Cardiac atrium fibroblast (primary cell): ENCODE measurements around the genes PDCL2 and SRP72.

GRCh38 chr4:52862387-52863053, 403 bp downstream of the RASL11B start:
- RAMPAGE, long total RNA: no peak

- RAMPAGE, long total RNA: no peak
These were observed 77.2 kb downstream of the RASL11B start for GRCh38 chr4:52939201-52939770.

DNA sequence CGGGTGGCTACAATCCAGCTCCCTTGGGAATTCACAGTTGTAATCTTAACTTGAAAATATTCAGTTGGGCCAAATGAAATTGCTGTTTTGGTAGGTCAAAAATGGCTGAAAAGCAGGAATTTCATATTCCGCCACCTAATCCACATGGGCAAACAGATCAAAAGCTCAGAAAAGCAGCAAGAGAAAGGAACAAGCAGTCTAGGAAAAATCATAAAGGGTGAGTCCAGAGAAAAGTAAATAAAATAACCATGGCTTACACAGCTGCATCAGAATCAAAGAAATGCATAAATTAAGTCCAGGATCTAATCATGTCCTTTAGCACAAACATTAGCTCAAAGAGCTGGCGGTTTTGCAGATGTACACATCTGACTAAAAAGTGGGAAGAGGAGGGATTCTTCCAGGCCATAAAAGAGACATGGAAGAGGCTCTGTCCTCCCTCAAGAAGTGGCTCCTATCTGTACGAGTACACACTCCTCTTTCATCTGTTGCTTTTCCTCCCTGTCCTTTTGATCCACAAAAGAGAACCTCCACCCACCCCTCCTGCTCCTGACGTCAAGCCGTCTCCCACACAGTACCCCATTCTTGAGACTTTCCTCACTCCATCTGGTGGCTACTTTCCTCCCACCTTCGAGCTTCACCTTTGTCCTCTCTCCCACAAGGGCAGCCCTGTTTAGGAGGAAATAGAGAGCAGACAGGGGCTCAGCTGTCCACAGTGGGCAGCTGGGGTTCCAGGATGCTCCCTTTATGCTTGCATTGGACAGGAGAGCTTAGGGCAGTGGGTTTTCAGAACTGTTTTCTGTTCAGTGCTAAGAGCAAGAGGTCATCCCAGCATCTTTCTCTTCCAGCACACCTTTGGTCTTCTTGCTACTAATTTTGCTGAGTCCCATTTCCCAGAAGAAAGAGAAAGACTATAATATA, 92.6 kb downstream of the RASL11B start:
- RAMPAGE, long total RNA: no peak

DNA sequence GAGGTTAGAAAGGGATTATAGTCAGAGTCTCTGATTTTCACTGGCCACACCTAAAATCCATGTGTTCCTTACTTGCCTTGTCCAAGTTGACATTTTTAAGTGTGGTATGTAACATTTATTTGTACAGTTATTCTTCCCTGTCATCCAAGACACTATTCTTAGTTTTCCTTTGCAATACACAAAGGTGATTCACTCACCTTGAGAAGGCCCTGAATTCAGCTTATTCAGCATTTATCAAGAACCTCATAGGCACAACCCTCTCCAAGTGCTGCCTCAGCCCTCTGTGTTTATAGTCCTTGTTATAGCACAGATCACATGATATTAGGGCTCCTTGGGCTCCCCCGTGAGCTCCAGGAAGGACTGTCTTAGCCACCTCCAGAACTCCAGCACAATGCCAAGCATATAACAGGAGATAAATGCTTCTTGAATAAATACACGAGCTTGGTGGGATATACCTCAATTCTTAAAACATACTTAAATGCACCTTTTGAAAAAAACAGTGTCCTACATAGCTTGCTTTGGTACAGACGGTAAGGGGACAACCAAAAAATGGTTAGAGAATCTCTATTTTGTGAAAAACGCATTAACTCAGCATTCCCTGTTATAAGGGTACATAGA, 152.3 kb downstream of the RASL11B start:
- RAMPAGE, long total RNA: no peak

DNA sequence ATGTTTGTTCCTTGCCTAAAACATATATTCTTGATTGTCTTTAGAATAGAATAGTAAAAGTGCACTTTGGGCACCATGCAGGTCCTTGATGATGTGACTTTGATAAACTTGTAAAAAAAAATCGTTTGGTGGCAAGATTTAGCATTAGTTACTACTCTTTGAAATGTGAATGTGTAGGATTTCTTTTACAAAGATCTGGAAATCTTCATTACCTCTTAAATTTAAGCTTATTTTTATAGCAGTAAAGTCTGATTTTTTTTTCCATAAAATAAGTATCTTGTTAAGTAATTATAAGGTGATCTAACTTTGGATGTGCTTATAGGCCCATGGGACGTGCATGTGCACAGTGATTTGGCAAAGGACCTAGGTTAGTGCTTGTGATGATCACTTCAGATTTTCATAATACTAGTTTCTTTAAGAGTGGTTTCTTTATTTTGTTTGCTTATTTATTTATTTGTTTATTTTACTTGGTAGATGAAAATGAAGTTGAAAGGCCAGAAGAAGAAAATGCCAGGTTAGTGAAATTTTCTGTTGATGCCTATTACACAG, 1.4 kb downstream of the FIP1L1 start:
- RAMPAGE, long total RNA: no peak

DNA sequence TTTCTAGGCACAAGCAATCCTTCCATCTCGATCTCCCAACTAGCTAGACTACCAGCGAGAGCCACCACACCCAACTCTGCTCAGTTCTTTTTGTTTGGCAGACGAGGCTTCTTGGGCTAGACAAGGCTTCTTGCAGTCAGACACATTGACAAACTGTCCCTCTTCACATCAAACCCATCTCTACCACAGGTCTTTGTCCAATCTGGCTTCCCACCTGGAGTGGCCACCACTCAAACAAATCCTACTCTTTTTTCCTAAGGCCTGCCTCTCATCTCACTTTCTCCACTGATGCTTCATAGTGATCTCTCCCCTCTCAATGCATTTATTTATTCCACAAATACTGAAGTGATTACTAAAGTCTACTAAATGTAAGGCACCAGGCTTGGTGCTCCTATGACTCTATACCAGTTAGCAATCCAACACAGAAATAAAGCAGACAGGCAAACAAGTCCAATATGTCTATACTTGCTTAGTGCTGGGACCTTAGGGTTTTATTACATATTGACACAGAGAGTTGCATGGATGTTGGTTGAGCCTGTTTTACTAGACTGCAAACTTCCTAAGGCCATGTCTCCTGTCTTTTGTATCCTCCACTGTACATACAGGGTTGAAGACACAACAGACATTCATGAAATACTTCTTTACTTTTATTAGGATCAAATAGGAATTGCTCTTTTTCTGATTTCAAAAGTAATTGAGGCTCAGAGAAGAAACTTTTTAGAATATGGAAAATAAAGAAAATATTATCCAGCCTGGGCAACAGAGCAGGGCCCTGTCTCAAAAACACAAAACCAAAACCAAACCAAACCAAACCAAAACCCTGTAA, 69.1 kb downstream of the LNX1 start:
- RAMPAGE, long total RNA: no peak

GRCh38 chr4:53590952-53591270, 375 bp downstream of the LNX1 start:
- RAMPAGE, long total RNA: no peak

DNA sequence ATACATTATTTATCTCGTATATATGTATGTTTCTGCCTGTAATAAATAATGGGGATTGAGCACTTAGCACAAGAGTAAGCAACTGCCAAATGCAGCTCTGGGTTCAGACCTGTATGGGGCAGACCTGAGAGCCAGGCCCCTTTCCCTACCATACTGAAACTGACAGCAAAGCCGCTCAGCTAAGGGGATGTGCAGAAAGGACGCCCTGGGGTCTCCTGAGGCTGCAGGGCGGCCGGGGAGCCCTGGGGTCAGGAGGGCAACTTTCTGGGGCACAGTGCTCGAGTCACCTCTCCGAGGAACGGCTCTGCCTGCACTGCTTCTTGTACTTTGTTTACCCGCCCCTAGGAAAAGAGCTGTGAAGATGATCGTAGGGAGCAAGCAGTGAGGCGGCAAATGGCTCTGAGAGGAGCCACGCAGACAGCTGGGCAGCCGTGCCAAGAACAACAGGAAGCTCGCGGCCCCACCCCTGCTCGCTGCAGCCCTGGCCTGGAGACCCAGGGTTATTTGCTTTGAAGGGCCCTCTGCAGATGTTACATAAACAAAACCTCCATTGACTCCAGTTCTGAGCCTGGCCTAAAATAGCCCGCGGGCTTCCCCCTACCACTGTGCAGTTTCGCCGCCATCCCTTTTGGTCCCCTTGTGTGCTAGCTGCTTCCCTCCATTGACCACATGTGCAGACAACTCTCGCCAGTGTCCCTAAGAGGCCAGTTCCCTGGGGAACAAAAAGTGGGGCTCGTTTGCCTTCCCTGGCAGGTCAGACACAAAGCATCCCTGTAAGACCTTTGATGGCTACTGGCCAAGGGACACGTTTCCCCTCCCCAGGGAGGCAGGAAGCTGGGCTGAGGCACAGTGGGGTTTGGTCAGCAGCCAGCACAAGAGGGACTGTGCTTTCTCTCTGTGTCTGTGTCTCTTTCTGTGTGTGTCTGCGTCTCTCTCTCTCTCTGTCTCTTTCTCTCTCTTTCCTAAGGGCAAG, 111.3 kb upstream of the LNX1 start:
- RAMPAGE, long total RNA: no peak

- RAMPAGE, long total RNA: no peak
These were observed 1.3 kb downstream of the CHIC2 start for GRCh38 chr4:54062890-54063678.

DNA sequence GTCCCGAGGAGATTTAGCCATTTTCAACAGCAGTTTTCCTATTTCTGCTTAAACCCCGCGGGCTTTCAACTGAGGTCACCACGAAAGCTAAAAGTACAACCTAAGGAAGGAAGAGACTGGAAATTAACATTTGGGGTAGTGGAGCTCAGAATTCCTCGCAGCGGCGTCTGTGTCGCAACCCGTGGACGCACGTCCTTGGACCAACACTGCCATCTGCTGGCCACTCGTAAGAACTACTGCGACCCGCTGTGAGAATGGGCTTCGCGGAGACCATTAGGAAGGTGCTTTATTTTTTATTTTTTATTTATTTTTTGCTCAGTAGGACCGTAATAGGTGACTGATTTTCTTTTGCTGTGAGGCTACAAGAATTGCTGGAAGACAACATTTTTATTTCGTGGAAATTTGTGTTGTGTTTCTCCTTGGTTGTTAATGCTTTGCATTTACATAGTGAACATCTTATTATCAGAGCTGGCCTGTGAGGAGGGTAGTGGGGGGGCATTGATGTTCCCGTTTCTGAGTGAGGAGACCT, 5.2 kb downstream of the PDGFRA start:
- RAMPAGE, long total RNA: no peak

- RAMPAGE, long total RNA: no peak
These were observed 110.1 kb upstream of the KIT start for GRCh38 chr4:54547604-54548085.

DNA sequence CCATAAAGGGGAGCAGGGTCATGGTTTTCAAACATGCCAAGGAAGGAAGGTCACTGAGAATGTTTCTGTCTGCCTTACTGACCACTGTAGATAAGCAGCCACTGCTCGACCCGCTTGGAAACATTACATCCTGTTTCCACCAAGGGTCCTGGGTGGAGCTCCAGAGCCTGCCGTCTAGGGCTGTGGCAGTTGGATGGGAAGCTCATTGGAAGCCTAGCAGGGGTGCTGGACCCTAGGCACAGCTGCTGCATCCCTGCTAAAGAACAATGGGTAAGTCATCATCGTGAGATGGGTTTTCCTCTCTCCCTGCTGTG, 76.1 kb upstream of the SRD5A3 start:
- RAMPAGE, long total RNA: no peak

DNA sequence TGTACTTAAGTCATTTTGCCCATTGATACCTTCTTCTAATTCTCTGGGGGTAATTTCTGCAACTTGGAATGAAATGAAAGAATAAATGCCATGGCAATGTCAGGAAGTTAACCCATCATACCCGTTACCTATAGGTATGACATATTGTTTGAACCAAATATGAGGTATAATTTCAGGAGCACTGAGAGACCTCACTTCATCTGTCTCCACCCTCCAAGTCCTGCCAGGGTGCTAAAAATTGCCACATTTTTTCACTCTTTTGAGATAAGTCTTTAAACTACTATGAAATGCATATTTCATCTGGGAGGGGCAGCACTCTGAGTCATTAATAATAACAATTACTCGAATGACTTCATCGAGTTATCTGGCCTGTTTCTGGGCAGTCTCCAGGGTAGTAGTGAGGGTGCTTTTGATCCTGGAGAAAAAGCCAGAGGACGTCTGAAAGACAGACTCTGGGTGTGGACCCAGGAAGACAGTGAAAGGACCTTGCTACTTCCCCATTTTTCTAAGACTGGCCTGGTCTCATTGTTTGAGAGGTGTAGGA, 42.4 kb upstream of the SRD5A3 start:
- RAMPAGE, long total RNA: no peak

- RAMPAGE, long total RNA: no peak
These were observed 11.9 kb downstream of the TMEM165 start for GRCh38 chr4:55407451-55408313.

GRCh38 chr4:55591858-55592834, at the start of gene PDCL2:
Gene PDCL2 (minus strand): TSS chr4:55592245.
- RAMPAGE, long total RNA: no peak

GRCh38 chr4:55949212-55949835, 579 bp downstream of the CEP135 start:
- RAMPAGE, long total RNA: no peak

- RAMPAGE, long total RNA: no peak
These were observed 108.4 kb downstream of the CRACD start for GRCh38 chr4:56157350-56157692.

GRCh38 chr4:56212637-56213180, 163.8 kb downstream of the CRACD start:
- RAMPAGE, long total RNA: no peak

DNA sequence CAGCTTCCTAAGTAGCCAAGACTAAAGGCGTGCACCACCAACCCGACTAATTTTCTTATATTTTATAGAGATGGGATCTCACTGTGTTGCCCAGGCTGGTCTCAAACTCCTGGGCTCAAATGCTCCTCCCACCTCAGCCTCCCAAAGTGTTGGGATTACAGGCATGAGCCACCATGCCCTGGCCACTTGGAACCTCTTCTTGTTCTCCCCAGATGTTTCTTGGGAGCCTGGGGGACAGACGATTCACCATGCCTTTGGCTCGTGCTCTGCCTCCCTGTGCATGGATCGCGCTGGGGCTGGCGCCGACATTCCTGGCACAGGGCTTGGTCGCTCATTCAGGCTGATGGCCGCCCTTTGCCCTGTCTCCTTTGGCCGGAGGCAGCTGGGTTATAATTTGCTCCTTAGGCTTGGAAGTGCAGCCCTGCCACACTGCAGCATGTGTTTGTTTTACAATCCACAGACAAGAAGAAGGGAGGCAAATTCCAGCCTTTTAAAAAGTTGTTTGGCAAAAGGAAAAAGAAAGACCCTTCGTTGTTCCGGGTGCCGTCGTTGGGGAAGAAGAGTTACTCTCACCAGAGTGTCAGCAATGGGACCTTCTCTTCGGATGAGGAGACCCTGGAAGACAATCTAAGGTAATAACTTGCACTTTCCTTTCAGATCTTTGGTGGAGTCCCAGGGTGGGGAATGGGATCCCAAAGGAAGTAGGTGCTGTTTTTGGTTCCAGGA, 115.3 kb downstream of the AASDH start:
- RAMPAGE, long total RNA: no peak

GRCh38 chr4:56467139-56468485, at the start of gene SRP72:
Gene SRP72 (plus strand): TSS chr4:56467617.
- RAMPAGE, long total RNA: no peak